HGPS cell (cell line): ENCODE measurements around a stretch of chr2.

GRCh38 chr2:179756586-179756880 lies 104.9 kb downstream of the ZNF385B start:
- RRBS = no CpG with 5 or more reads among the region's 4 CpGs

- RRBS = no CpG with 5 or more reads among the region's 8 CpGs
Measured at GRCh38 chr2:180005963-180006560, 1.0 kb downstream of the CWC22 start.

DNA sequence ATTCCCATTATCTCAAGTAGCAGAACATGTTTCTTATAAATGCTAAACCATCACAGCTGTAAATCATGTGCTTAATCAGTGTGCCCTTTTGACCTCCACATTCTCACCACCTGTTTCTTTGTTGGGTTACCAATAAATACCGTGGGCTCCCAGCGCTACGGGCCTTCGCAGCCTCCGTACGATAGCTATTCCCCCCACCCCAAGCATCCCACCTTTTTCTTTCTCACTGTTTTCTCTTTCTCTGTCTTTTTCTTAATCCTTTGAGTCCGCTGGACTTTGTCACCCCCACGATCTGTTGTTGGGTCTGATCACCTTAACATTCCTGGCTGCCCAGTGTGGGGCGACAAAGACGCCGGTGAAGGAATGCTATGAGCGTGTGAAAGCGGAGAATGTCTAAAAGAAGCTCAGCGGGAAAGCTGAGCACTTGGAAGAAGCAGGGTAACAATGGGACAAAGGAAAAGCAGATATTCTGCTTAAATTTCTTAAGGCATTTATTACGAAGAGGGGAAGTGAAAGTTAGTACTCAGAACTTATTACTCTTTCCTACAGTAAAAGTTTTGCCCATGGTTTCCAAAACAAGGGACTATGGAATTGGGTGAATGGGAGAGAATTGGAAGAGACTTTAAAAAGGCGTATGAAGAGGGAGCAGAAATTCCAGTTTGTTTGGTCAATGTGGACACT lies 49.7 kb upstream of the CWC22 start:
- RRBS = no CpG with 5 or more reads among the region's 16 CpGs

- RRBS = no CpG with 5 or more reads among the region's 5 CpGs
Measured at GRCh38 chr2:180125350-180125703, 118.2 kb upstream of the CWC22 start.

DNA sequence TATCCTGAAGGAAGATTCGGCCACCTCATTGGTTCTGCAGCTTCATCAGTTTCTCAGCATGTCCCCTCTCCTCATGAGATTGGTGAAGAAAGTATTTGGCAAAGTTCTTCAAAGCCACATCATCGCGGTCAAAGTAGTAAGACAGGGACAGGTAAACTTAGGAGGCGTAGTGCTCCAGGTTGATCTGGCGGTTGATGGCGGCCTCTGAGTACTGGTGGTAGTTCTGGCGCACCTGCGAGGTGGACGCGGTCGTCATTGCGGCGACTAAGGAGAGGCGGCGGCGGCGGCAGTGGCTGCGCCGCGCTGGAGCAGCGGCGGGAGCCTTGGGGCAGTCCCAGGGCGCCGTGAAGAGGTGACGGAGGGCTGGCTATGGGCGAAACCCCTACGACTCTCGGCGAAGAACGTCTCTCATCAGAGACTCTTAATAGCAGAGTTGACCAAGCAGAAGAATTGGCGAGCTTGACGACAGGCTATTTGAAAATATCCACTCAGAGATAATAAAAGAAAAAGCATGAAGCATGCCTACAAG lies 107.2 kb upstream of the UBE2E3 start:
- RRBS = no CpG with 5 or more reads among the region's 32 CpGs

- RRBS = no CpG with 5 or more reads among the region's 13 CpGs
Measured at GRCh38 chr2:180981655-180982433, 1.4 kb downstream of the UBE2E3 start.

DNA sequence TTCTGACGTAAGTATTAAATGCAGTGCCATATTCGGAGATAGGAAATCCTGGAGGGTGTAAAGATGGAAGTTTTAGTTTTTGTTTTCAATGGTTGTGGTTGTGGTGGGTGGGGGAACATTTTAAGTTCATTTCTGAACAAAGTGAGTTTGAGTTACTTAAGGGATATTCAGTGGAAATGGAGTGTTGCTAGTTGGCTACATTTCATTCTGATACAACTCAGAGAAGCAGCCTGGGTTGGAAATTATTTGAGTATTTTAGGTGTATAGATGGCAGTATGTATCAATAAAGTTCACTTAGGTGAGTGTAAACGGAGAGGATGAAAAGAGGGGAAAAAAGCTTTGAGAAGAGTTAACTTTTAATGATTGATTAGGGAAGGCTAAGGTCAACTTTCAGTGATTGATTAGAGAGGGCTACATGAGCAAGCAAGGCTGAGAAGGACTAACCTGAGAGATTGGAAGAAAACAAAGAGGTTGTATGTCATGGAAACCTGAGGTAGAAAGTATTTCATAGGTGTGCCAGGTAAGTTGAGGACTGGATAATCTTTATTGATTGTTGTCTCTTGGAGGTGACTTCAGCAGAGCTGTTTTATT lies 33.8 kb downstream of the UBE2E3 start:
- RRBS = no CpG with 5 or more reads among the region's 3 CpGs

GRCh38 chr2:181124517-181124935 lies 144.1 kb downstream of the UBE2E3 start:
- RRBS = no CpG with 5 or more reads among the region's 3 CpGs

DNA sequence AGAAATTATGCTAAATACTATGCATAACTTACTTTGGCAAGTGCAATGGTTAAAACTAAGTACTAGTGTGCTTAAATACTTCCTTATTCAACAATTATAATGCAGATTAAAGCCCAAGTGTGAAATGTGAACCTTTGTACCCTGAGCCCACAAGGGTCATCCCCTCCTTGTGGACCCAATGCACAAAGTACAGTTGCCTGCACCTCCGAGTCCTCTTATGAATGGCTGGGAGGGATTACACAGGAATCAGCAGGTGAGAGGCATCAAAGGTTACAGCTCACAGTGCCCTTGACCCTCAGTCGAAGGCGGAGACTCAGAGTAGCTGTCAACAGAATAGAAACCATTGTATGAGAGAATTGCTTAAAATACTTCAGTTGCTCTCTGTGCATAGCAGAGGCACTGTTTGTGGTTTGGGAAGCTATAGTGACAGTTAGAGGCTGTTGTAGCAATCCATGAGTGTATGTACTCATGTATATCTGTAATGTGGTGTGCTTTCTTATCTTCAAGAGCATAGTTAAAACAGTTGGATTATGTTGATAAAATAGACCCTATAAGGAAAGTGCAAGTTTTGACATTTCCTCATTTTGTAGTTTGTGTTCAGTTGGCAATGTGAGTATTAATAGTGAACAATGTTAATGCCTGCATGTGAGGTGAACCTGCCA lies 151.6 kb upstream of the ITGA4 start:
- RRBS = no CpG with 5 or more reads among the region's 3 CpGs

DNA sequence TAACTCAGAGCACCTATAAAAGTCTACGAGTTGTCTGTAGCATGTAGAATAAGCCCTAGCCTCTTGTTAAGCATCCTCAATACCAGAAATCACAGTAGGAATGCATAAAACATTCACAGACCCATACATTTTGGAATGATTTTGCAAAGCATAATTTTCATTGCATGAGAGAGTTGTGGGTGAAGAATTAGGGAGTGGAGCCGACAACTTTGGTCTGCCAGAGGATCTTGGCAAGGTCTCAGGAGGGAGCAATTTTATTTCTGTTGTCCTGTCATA lies 2.3 kb downstream of the ITGA4 start:
- RRBS = no CpG with 5 or more reads among the region's 2 CpGs

DNA sequence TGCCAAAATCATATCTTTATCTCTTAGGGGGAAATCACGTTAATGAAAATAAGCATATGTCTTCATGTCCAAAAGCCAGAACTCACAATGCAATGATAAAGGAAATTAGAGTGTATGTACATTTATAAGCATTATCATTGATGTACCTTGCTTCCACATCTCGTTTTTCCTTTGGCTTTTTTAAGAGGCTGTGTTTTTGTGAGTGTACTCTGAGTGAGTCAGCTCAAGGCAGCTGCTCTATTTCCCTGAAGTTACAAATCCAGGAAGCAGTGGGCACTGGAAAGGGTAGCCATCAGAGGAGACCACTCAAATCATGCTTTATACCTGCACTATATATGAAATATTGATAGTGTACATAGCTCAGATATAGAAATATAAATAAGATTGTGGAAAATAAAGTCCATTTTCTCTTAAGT lies 116.0 kb upstream of the PDE1A start:
- RRBS = no CpG with 5 or more reads among the region's 2 CpGs

DNA sequence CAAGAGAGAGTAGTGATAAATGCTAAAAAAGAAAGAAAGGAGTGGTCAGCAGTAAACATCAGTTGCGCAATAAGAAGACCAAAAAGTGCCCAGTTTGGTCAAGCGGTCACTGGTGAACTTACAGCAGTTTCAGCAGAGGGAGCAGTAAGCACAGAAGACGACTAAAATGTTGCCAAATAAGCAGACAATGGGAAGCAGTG lies 45.8 kb downstream of the DNAJC10 start:
- RRBS = no CpG with 5 or more reads among the region's 3 CpGs

DNA sequence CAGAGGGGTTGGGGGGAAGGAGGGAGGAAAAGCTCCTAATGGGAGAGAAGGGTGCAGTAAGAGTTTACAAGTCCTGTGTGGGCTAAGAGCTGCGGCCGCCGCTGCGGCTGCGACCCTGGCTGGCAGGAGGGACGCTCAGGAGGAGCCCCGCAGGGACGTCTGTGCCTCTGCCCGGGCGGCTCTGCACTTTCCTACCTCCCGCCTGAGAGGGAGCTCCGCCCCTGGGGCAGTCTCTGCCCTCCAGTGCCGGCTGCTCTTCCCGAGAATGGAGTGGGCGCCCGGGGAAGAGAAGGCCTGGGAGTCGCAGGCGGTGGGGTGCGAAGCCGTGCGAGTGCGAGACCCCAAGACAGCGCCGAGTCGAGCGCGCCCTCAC lies 549 bp upstream of the FRZB start:
- RRBS = 5% methylated on average over 5 of the region's 27 CpGs

- RRBS = no CpG with 5 or more reads among the region's 8 CpGs
Measured at GRCh38 chr2:182952532-182953344, 85.5 kb downstream of the NCKAP1 start.

DNA sequence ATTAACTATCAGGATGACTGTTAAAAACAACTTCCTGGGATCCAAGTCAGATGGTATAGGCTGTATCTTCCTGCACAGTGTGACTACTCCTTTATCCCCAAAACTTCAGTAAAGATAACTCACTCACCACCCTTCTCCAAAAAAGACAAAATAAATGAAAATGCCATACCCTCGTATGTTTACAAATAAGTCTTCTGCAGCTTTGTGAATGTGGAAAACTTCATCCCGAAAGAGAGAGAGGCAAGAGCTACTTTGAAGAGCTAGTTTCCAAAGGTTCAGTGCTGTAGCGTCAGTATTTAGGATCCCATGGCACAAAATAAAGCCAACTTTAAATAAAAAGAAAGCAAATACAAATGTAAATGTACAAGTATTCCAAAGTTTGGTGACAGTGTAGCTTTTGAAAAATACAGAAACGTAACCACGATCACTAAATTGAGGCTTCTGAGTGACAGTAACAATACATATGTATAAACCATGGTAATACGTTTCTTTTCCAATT lies 49.3 kb downstream of the NCKAP1 start:
- RRBS = no CpG with 5 or more reads among the region's 6 CpGs

DNA sequence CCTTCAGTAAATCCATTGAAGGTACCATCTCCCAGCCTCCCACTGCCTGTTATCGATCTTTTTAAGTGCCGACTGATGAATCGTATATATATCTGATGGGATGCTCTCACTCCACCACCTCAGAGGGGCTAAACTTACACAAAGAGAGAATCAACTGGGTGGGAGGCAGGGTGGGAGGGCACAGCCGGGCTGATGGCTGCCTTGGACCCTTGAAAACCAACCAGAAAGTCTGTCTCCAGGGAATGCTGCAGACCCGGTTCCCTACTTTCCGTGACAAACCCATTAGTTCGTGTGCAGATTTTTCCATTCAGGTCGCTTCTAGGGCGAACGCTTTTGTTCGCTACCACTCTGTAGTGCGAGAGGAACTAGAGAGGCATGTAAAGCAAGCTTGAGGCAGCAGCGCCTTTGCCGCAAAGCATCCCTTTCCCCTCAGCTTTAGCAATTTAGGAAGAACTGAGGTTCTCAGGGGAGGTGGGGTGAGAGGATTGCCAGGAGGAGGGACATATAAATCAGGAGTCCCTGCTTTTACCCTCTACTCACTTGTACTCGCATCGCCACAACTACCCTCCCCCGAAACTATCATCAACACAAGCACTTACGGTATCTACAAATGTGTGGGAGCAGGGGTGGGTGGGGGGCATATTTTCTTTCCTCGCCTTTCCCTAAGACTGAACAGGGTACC lies 831 bp upstream of the ZNF804A start:
- RRBS = 8% methylated on average over 2 of the region's 19 CpGs

GRCh38 chr2:185424798-185425606 lies 313.6 kb upstream of the FSIP2 start:
- RRBS = no CpG with 5 or more reads among the region's 34 CpGs

DNA sequence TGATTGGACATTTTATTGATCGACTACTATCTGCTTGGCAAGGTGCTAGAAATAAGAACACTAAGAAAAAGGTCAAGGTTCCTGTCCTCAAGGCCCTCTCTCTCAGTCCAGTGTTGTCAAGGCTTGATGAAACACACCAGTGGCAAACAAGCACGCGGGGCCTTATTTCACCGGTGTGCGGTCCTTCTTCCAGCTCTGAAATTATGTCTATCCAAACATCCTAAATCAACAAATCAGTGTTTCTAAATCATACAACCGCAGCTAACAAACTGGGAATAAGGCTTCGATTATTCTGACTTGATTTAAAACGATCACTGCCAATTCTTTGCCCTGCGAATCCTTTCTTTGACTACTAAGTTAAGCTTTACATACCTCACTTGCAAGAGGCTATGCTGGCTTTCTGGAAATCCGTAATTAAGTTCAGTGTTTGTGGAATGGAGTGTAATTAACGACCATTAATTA lies 702 bp upstream of the ITGAV start:
- RRBS = no CpG with 5 or more reads among the region's 11 CpGs

DNA sequence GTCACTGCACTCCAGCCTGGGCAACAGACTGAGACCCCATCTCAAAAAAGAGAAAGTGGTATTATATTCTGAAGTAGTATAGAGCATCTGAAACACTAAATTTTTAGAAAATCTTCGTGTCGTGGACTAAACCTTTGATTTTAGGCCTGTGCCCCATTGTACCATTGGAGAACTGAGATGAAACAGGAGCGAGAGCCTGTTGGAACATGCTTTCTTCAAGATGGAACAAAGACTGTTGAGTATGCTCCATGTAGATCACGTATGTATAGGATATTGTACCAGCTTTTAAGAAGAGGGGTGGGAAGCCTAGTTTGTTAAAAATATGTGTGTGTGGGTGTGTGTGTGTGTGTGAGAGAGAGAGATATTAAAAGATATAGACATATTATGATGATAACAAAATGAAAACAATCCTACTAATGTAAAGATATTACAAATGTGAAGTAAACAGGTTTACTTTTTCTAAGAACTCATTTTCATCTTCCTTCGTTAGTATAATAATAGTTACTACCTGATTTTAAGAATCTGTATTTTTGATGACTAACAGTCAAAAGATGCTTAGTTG lies 35.6 kb downstream of the ITGAV start:
- RRBS = no CpG with 5 or more reads among the region's 5 CpGs